ENCODE measurements around a stretch of chr2.

DNA sequence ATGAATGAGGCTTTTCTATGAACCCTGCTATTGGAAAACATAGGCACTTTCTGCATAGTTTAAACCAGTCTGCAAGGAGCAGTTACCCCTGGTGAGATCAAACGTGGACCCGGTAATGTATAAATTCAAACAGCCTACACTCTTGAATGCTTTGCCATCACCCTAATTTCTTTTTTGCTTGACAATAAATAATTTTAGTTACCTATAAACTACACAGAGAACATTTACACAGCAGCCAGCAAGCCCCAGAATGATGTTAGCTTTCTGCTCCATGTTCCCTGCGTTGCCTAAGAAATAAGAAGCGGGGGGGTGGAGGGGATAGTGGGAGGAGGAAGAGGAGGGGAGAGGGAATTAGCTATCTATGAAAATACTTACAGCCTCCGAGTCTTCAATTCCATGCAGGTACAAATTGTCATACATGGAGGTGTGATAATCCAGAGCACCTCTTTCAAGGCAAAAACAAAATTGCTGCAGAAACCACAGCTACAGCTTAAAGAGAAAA is 125.5 kb downstream of the CACNB4 start:
- PRO-cap = no peak

GRCh38 chr2:152396656-152397086 is 61.7 kb downstream of the FMNL2 start:
- PRO-cap = no peak

DNA sequence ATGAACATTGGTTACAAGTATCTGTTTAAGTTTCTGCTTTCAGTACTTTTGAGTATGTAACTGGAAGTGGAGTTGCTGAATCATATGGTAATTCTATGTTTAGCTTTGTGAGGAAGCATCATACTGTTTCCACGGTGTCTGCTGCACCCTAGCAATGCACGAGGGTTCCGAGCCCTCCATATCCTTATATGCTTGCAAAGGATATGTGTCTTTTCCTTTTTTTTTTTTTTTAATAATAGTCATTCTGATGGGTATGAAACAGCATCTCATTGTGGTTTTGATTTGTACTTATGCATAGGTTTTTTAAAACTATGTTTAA is 83.7 kb downstream of the FMNL2 start:
- PRO-cap = no peak

GRCh38 chr2:152580834-152581389 is 136.3 kb downstream of the PRPF40A start:
- PRO-cap = no peak

GRCh38 chr2:152619948-152620667 is 97.2 kb downstream of the PRPF40A start:
- PRO-cap = no peak

- PRO-cap = no peak
Measured at GRCh38 chr2:152719272-152719485, 759 bp downstream of the ARL6IP6 start.

GRCh38 chr2:152804367-152804594 is 85.9 kb downstream of the ARL6IP6 start:
- PRO-cap = no peak

DNA sequence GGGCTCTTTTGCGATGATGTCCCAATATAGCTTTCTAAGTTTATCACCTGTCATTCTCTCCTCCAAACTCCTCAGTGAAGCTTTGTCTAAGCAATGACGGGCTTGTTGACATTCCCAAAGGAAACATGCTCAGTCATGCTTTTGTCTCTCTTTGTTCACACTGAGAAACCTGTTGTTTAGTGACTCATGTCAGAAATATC is 341.2 kb downstream of the ARL6IP6 start:
- PRO-cap = no peak

DNA sequence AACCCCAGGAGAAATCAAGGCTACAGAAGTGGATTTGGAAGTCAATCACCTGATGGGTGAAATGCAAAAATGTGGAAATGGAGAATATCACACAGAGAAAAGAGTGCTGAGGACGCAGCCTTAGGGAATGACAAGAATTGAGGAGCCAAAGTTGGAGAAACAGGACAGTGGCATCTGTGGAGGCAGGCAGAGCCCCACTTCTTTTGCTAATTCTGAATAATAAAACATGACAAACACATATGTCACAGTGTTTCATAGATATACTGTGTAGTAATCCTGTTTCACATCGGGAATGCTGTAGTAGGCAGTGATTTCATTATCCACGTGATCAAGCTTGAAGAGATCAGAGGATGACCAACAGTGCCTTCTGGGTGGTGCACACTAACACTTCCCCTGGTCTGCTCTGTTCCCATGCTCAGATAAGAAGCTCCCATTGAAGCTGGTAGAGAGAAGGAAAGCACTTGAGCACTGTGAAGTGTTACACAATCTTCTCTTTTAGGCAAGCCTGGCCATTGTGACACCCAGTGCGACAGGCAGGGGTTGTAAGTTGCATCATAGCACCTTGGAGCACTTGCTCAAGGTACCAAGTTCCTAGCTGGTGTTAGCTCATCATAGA is 30.7 kb upstream of the GPD2 start:
- PRO-cap = no peak

DNA sequence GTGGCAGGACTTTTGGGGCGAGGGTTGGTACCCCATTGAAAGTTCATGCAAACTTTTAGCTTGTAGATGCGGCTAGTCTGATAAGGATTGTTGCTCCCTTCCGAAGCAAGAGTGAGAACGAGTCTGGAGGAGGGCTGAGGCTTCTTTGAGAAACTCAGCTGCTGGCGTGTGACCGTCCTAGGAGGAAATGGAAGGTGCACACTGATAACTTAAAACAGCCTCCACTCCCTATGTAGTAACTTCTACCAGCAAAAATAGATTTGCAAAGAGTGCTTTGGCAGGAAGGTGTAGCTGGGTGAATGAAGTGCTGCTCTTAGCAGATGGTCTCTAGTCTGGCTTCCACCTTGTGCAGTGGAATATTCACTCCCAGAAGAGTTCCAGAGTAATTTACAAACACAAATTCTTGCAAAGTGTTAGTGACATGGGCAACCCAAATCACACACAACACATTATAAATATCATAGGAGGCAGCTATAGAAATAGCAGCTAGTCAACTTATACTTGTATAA is 611 bp downstream of the GPD2 start:
- PRO-cap = unidirectional peak, minus-strand start at position 147 of the sequence

DNA sequence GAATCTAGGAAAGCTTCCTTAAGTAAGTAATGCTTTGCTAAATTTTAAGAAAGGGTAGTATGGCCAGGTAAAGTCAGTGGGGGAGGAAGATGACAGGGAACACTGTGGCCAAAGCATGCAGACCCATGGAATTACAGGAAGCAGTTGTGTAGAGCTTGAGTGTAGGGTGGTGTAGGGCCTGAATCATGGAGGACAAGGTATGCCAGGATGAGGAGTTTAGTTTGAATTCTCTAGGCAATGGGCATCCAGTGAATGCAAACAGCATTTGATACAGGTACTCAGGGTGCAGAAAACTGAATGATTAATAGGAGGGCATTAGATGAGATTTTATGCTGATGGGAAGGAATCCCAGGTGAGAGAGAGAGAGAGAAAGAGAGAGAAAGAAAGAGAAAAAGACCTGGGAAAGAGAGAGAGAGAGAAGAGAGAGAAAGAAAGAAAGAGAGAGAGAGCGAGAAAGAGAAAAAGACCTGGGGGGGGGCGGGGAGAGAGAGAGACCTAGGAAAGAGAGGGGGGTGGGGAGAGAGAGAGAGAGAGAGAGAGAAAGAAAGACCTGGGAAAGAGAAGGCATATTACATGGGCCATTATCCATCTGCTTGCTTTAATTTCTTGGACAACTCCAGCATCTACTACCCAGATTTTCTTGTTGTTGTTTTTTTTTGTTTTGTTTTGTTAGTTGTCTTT is 98.9 kb downstream of the GPD2 start:
- PRO-cap = no peak

DNA sequence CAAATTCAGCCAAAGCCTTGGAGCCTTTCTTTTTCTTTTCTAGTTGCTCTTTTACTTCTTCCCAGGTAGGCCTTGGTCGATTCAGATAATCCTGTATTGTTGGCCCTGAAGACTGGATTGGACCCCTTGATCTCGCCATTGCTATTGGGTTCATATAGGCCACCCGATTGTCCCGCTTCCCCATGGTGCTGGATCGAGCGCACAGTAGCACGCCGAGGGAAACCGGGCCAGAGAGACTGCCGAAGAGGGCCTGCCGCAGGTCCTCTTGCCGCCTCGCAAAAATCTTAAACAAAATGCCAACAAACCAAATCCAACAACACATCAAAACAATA is 54.6 kb upstream of the ERMN start:
- PRO-cap = no peak

DNA sequence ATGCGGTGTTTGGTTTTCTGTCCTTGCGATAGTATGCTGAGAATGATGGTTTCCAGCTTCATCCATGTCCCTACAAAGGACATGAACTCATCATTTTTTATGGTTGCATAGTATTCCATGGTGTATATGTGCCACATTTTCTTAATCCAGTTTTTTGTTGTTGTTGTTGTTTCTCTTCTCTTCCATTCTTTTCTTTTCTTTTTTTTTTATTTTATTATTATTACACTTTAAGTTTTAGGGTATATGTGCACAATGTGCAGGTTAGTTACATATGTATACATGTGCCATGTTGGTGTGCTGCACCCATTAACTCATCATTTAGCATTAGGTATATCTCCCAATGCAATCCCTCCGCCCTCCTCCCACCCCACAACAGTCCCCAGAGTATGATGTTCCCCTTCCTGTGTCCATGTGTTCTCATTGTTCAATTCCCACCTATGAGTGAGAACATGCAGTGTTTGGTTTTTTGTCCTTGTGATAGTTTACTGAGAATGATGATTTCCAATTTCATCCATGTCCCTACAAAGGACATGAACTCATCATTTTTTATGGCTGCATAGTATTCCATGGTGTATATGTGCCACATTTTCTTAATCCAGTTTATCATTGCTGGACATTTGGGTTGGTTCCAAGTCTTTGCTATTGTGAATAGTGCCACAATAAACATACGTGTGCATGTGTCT is 46.4 kb downstream of the CYTIP start:
- PRO-cap = no peak

DNA sequence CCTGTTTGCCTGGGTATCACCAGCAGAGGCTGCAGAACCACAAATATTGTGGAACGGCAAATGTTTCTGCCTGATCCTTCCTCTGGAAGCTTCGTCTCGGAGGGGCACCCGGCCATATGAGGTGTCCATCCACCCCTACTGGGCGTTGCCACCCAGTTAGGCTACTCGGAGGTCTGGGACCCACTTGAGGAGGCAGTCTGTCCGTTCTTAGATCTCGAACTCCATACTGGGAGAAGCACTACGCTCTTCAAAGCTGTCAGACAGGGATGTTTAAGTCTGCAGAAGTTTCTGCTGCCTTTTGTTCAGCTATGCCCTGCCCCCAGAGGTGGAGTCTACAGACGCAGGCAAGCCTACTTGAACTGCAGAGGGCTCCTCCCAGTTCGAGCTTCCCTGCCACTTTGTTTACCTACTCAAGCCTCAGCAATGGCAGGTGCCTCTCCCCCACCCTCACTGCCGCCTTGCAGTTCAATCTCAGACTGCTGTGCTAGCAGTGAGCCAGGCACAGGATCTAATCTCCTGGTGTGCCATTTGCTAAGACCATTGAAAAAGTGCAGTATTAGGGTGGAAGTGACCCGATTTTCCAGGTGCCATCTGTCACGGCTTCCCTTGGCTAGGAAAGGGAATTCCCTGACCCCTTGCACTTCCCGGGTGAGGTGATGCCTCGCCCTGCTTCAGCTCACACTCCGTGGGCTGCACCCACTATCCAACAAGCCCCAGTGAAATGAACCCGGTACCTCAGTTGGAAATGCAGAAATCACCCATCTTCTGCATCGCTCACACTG is 40.8 kb downstream of the CYTIP start:
- PRO-cap = no peak

DNA sequence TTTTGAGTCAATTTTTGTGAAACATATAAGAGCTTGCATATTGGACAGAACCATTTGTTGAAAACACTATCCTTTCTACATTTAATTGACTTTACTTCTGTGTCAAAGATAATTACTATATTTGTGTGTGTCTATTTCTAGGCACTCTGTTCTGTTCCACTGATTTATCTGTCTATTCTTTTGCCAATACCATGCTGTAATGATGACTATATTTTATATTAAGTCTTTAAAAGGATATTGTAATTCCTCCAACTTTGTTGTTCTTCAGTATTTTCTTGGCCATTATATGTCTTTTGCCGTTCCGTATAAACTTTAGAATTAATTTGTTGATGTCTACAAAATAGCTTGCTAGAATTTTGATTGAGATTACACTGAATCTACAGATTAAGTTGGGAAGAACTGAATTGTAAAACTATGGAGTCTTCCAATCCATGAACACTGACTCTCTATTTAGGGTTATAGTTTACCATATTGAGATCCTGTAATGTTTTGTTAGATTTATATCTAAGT is 33.6 kb downstream of the CYTIP start:
- PRO-cap = no peak

- PRO-cap = no peak
Measured at GRCh38 chr2:157414822-157415264, 29.0 kb downstream of the CYTIP start.

DNA sequence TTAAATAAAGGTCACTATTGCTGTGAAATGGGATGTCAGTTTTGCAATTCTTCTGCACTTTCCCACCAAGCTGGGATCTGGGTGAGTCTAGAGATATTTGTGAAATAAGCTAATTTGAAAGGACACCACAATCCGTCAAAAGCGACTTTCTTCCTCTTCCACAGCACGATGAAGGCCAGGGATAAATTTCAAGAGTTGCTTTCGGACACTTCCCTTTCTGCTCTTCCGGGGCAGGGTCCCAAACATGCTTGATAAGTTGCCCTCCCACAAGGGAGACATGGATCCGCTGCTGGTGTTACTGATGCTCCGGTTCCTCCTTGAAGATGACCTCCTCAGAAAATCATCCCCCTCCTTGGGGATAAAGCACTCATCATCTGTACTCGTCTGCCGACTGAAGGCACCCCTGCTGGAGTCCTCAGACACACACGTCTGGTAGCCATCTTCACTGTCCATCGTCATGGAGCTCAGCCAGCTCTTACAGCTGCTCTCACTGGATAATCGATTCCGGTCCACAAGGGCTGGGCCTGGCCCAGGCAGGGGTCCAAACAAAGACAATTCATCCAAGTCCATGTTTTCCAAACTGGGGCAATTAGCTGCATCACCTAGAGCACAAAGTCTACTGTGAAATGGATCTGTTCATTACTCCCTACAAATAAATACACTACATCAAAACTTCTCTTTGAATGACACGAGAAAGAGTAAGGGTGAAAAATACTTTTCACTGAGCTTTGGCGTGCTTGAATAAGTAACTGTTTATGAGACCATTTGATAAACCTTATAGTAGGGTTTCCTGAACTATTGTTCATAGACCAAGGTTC is 28.1 kb downstream of the CYTIP start:
- PRO-cap = no peak

GRCh38 chr2:157441433-157441598 is 2.6 kb downstream of the CYTIP start:
- PRO-cap = no peak

GRCh38 chr2:157566188-157566642 is 62.4 kb downstream of the ACVR1C start:
- PRO-cap = no peak

DNA sequence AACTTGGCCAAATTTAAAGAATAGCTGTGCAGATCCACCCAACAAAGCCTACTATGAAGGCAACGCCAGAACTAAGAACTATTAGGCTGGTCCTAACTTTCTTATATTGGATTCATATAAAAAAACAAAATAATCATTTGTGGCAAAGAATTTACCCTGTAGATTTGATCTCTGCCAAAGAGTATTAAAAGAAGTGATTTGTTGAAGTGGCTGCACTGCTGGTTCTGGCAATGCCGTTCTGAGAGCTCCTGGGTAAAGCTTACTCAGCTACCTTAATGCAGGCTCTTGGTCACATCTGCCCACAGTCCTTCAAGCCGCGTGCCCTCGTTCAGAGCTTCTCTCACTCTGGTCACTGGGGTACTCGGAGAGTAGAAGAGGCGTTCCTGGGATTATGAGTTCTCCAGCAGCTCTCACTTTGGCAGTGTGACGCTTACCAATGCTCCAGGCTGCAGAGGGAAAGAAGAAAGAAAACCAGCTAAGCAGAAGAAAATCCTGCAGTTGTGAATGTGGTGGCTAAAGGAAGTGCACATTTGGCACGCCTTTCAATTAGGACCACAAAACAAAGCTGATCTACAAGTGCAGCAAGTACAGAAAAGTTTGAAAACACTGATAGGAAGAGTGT is 57.9 kb downstream of the ACVR1 start:
- PRO-cap = no peak